Zone of skin (tissue), 1 donor: ENCODE measurements around the gene HMOX1.

DNA sequence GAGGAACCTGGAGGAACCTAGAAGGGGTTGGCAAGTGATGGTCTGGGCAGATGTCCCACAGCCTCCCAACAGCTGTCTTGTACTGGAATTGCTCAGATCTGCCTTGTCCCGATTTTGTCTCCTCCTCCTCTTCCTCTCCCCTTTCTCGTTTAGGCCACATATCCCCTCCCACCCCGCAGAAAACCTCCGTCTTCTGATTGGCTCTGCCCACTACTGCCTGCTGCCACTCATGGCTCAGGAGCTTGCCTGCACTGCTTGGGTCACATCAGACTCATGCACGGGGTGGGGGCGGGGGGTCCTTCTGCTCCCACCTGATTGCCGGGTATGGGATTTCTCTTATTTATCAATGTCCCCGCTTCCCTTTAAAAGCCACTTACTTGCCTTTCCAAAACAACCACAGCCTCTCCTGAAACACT is 14.5 kb downstream of the TOM1 start:
- RRBS = no CpG with 5 or more reads among the region's 8 CpGs

- RRBS = no CpG with 5 or more reads among the region's 16 CpGs
Observed at GRCh38 chr22:35353271-35353855, 27.5 kb upstream of the HMOX1 start.

- RRBS = 1% methylated on average over 30 of the region's 51 CpGs
Observed at GRCh38 chr22:35380656-35381773, at the start of gene HMOX1. HMOX1 (plus strand) TSS chr22:35381096.

GRCh38 chr22:35410922-35411536 is 11.1 kb downstream of the MCM5 start:
- RRBS = no CpG with 5 or more reads among the region's 10 CpGs

DNA sequence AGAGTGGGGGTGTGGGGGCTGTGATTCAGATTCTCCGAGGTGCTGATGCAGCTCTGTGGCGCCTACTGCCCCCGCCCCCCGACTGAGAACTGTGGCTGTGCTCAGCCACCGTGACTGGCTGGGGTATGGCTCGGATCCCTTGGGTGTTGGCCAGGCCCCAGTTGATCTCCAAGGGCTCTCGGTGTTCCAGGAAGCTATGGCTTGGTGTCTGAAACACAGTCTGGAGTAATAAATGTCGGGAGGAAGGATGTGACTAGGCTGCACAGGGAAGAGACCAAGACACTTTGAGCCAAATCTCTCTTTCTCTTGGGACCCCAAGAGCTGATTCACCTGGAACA is 60.5 kb upstream of the RASD2 start:
- RRBS = no CpG with 5 or more reads among the region's 8 CpGs

- RRBS = no CpG with 5 or more reads among the region's 15 CpGs
Observed at GRCh38 chr22:35646531-35647133, 1.6 kb upstream of the APOL6 start.

GRCh38 chr22:35842834-35843282 is 125.2 kb downstream of the APOL5 start:
- RRBS = no CpG with 5 or more reads among the region's 1 CpG

DNA sequence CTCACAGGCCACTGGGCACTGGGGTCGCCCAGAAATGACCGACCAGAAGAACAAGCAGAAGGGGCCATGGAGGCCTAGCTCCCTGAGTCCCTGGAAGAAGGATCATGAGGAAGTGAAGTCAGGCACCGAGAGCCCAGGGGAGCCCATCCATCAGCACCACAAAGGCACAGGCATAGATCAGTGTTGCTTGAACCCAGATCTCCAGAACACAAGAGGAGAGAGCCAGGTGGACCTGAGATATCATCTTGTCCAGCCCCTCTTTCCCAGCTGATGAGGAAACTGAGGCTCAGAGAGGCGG is 21.2 kb downstream of the APOL3 start:
- RRBS = no CpG with 5 or more reads among the region's 4 CpGs

GRCh38 chr22:36147333-36147772 is 13.2 kb downstream of the APOL3 start:
- RRBS = no CpG with 5 or more reads among the region's 6 CpGs

DNA sequence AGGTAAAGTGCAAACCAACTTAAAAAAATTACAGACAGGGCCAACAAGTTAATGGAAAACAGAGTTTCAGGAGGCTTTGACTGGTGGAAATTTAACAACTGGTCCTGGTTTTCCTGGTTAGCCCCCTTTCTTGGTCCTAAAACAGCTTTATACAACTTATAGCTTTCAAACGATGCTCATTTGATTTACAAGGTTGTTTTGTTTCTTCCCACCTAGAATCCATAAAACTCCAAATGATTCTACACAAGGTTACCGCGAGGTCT is 4.8 kb upstream of the APOL3 start:
- RRBS = no CpG with 5 or more reads among the region's 3 CpGs

DNA sequence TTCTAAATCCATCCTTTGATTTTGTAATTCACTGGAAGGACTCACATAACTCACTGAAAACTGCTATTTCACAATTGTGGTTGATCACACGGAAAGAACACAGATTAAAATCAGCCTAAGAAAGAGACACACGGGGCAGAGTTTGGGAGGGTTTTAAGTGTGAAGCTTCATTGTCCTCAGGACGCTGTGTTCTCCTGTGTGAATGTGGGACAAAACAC is 10.4 kb downstream of the APOL1 start:
- RRBS = no CpG with 5 or more reads among the region's 3 CpGs

DNA sequence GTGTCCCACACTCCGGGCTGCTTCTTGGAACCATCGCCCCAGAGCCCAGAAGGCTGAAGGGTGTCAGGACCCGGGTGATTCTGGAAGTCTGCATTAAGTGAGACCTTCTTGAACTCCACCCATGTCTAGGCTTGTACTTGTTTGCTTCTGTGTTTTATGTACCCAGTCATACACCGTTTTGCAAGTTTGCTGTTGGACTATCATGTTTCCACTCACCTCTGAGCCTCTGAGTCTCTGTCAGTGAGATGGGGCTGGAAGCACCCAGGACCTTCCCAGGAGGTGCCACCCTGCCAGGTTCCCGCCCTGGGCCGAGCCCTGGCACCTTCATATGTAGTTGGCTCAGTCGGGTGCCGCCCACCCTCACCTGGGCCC is 34.9 kb downstream of the APOL1 start:
- RRBS = 68% methylated on average over 3 of the region's 8 CpGs

DNA sequence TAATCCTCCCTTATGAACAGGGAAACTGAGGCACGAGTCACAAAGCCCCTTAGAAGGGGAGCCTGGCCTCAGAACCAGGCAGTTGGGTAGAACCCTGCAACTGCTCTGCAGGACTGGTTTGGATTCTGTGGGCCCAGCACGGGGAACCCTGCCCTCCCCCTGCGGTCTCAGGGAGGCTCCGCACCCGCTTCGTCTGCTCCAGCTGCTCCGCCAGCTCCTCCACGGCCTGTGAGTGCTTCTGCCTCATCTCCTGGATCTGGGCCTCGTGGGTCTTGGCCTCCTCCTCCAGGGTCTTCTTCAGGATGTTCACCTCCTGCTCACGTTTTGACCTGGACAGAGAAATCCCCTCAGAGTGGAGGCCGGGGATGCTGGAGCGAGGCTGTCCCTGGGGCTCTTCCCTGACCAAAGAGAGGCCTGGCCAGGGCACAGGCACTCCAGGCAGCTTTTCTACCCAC is 41.8 kb downstream of the APOL1 start:
- RRBS = no CpG with 5 or more reads among the region's 12 CpGs

DNA sequence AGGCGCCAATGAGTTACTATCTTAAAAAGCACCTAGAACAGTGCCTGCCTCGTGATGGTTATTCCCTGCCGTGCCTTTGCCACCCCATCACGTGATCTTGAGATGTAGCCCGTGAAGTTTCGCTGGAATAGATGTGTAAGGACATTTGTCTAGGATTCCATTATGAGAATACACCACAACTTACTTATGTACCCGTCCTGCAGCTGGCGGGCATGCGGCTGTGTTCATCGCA is 44.5 kb downstream of the APOL1 start:
- RRBS = no CpG with 5 or more reads among the region's 10 CpGs

DNA sequence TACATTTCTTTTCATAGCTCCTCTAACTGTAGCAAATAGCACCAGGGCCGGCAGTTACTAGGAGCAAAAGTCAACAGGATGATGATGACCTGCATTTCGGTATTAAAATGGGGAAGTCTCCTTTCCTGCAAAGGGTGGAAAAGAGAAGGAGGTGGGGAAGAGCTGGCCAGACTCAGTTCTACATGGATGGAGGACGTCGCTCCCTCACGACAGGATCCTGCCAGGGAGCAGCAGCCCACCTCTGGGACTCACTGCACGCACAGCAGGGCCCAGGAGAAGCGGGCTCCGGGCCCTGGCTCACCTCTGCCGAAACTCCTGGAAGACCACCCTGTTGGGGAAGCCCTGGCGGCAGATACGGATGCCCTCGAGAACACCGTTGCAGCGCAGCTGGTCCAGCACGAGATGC is 52.7 kb downstream of the APOL1 start:
- RRBS = no CpG with 5 or more reads among the region's 15 CpGs

DNA sequence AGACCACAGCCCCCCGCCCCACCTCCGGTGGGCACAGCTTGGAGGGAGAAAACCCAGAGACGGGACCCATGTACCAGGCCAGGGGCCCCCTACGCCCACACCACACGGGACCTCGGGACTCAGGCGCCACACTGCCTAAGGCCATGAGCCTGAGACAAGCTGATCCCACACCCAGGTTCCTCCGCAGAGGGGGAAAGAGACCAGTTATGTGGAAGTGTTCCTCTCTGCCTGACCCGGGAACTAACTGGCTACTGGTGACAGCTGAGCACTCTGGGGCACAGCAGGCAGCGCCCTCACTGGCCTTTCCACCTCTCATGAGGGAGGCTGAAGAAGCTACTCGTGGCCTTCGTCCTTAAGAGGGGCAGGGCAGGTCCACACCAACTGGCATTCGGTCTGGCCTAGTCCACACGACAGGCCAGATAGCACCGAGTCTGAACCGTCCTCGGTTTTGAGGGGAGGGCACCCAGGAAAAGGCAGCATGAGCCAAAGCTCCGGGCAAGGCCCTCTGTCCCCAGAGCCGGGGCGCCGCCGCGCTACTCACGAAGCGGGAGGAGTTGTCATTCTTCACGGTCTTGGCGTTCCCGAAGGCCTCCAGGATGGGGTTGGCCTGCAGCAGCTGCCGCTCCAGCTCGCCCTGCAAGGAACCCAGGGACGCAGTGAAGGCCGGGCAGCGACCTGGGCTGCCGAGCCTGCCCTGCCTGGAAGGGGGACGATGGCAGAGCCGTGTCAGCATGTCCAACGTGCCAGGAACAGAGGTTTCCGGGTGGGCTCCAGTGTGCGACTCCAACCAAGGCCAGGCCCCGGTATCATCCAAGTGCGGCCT is 65.7 kb downstream of the MYH9 start:
- RRBS = 78% methylated on average over 7 of the region's 41 CpGs

DNA sequence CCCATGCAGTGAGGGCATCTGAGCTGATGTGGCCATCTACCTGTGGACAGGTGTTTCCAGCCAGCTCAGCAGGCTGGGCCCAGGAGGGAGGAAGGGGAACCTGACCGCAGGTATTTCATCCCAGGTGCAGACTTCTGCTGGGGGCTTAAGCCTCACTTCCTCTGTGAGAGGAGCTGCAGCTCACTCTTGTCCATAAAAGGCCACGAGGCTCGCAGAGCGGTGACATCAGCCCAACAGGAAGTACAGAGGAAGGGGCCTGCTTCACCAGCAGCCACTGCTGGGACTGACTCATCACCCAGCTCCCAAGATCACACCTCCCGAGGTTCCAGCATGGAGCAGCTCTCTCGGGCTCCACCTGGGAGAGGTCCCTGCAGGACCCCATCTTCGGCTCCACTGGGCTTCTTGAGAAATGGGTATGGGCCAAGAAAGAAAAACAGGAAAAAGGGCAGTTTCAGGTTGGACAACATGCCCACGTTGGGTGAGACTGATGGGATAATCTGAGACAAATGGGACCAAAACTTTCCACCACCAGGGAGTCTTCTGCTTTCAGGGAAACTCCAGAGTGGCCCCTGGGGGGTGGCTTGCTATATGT is 56.3 kb downstream of the MYH9 start:
- RRBS = no CpG with 5 or more reads among the region's 8 CpGs

- RRBS = no CpG with 5 or more reads among the region's 18 CpGs
Observed at GRCh38 chr22:36340449-36341578, 47.0 kb downstream of the MYH9 start.

GRCh38 chr22:36350690-36351607 is 36.8 kb downstream of the MYH9 start:
- RRBS = 14% methylated on average over 2 of the region's 14 CpGs

DNA sequence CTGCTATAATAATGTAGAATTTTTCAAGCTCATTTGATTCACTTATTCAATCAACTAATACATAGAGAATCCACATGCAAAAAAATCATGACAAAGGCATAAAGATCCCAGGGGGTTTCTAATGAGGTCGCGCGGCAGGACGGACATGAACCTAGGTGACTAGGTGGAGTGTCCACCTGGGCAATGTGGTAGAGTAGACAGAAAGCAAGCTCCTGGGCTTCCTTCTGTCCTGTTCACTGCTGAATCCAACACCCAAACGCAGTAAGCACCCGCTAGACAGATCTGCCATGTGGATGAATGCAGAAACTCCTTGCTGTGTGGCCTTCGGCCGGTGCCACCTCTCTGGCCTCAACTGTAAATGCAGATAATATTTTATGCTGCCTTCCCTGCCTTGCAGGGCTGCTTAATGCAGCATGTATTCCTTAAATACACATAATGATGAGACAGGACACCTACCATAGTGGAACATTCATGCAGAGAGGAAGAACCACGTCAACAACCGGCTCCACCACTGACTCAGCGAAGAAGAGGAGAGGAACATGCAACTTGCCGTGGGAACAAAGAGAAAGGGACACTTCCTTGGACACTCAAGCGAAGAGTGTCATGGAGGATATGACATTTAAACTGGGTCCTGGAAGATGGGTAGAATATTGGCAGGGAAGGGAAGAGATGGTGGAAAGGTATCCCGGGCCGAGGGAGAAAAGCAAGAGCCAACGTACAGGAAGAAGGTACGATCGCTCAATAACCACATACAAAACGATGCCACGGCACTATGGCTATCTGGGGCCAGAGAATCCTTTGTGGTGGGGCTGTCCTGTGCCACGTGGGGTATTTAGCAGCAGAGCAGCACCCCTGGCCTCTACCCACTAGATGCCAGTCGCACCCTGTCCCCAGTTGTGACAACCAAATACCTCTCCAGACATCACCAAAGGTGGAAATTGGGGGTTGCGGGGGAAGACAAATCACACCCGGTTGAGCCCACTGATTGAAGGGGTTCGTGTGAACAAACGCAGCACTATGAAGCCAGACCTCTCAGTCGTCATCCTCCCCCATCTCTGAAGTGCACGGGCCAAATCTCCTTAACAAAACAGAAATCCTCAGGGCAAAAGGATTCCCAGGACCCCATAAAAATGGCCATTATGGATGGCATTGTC is 30.8 kb downstream of the MYH9 start:
- RRBS = no CpG with 5 or more reads among the region's 28 CpGs